ENCODE measurements around the gene KLHDC10.

DNA sequence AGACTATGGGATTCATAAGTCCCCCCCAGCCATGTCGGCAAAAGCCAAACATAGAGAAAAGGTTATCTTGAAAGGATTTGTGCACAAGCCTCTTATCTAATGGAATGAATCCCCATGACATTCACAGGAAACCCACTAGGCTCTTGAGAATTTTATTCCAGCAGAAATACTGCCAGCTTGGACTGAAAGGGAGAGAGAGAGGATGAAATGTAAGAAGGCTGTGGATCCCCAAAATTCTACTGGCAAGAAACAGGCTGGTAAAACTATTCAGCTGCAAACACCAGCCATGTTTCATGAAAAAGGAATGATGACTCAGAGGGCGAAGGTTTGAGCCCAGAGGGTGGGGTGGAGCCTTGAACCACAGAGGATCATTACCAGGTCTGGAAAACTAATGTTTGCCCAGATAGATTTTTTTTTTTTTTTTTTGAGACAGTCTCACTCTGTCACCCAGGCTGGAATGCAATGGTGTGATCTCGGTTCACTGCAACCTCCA is 41.8 kb upstream of the NRF1 start:
- RRBS, 2 experiments = no CpG with 5 or more reads among the region's 3 CpGs

DNA sequence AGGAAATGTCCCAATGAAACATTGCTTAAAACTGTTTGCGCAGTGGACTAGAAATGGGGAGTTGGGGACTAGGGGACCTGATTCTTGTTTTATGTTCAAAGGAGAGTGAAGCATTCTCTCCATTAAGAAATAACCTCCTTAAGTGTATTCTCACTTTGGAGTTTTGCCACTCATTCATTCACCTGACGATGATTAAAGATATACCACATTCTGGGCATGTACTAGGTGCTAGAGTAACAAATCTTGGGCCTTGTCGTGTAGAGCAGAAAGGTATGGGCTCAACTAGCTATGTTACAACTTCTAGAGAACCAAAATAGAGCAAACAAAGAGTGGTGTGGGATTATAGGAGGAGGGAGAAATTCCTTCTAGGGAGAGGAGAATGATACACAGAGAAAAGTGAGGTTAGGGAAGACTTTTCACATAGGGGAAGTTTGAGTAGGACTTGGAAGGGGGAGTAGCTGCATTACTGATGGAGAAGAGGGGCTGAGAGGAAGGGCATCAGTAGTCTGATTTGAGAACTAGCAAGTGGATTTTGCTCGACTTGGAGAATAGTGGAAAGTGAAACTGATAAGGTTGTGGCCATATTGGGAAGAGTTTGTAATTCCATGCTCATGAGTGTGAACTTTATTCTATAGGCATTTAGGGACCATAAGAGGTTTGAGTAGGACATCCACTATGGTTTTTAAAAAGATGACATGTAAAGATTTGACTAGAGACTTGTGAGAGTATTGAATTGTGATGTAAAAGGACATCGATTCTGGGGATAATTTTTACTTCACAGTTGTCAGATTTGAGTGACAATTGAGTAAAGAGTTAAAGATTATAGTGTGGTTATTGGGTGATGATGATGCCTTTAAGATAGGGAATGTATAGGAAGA is 6.1 kb downstream of the NRF1 start:
- RRBS, 2 experiments = no CpG with 5 or more reads among the region's 5 CpGs

- RRBS, 2 experiments = no CpG with 5 or more reads among the region's 4 CpGs
Observed at GRCh38 chr7:129865030-129865880, 87.5 kb downstream of the UBE2H start.

DNA sequence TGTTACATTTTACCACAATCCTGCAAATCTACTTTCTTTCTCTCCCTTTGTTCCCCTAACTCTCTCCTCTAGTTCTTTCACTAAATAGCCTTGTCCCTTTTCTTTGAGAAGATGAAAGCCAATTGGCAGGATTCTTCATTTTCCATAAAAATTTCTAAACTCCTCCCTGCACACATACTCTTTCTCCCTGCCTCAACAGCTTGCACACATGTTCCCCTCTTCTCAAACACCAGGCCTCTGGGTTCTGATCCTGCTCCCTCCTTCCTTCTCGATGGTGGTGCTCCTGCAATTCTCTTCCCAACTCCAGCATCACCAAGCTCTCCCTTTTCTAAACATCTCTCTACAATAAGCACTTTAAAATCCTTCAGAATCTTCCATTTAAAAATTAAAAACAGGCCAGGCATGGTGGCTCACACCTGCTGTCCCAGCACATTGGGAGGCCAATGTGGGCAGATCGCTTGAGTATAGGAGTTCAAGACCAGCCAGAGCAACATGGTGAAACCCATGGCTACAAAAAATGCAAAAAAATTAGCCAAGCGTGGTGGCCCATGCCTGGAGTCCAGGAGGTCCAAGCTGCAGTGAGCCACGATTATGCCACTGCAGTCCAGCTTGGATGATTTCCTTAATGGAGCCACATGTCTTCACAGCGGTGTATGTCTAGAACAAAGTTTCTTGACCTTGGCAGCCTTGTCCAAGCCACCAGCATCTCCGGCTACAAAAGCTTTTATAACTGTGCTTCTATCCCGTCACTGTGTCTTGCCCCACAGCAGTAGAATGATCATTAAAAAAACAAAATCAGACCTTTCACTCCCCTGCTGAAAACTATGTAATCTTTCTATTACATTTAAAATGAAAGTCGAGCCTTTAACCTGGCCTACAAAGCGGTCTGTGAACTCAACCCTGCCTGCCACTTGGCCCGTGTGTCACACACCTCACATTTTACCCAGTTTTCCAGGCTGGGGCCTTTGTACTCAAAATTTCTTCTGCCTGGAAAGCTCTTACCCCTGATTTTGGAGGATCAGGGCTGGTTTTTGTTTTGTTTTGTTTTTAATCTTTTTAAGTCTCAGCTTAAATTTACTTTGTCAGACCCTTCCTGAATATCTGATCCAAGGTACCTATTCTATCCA is 82.5 kb downstream of the UBE2H start:
- RRBS, 2 experiments = no CpG with 5 or more reads among the region's 10 CpGs

GRCh38 chr7:129950965-129951879 is 1.5 kb downstream of the UBE2H start:
- RRBS, 2 experiments = 0 to 1% methylated on average over 1 of the region's 6 CpGs

DNA sequence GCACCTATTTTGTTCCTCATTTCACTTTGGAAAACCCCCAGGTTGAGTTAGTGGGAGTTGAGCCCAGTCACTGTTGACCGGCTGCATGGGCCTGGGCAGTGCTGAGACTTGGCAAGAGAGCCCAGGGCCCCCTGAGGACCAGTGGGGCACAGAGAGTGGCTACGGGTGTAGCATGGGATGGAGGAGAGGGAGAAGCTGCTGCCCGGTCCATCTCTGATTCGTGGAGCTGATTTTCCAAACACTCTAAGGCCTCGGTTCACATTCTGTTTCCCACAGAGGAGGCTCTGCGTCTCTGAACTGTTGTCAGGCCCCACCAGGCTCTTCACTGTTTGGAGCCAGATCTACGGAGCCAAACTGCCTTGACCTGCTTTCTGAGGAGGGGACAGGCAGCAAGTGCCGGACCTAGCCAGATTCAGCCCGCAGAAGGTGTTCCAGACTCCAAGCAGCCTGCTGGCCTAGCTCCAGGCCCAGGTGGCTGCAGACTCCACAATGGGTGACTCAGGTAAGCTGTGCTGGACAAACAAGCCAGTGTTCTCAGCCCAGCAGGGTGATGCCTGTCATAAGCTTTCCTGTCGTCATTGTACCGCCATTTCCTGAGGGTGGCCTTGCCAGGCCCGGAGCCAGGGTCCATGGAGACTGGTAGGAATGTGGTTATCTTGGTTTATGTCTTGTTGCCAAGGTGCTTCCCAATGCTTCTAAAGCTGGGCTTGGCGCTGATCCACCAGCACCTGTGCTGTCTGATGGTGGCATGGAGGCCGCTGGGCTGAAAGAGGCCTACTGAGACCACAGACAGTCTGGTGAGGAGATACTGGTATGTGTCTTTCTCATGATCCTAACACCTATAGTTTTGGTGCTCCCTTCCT is 42.3 kb downstream of the ZC3HC1 start:
- RRBS, 2 experiments = no CpG with 5 or more reads among the region's 14 CpGs

DNA sequence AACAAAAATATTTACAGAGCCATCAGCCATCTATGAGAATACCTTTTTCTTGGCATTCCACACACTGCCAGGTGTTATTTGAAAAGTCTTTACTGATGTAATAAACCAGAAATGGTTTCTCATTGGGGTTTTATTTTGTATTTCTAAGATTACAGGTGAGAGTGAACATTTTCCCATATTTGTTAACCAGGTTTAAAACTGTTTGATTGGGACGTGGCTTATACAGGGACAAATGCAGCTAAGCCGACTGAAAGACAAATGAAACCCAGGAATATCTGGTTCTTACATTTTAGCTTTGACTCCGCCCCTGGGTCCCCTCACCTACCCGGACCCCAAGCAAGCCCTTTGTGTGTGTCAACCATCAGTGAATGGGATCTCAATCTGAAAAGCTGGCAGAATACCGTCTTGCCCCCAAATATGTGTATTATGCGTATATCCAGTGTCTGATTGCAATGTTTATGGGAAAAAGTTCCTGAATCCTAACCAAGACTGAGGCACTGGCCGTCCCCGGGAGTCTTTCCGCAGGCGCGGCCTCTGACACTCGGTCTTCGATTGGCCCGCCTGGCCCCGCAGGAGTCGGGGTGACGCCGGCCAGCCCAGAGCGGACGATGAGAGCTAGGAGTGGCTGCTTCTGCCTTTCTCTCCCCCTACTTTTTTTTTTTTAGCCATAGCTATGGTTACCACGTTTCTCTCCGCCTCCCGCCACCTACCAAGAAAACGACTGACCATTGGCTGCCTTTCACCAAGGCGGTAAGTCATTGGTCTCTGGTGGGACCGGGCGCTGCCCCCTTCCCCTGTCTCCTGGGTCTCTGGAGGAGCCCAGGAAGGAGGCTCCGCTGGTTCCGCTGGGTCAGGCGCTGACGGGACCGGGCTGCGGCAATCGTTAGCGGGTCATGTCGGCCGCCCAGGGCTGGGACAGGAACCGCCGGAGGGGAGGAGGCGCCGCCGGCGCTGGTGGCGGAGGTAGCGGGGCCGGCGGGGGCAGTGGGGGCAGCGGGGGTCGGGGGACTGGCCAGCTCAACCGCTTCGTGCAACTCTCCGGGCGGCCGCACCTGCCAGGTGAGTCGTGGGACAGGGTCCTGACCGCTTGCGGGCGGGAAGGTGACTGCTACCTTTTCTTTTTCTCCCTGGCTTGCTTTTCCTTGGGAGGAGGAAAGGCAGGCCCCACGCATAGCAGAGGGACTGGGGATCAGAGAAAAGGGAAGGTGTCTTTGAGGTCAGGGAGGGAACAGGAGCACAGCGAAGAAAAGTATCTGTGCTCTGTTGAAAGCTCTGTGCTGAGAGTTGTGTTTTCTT is at the start of gene KLHDC10:
Gene KLHDC10 (plus strand): TSS at position 784 of the 1,296 bp plus-strand sequence.
- RRBS, 2 experiments = 2% methylated on average over 31 of the region's 60 CpGs

DNA sequence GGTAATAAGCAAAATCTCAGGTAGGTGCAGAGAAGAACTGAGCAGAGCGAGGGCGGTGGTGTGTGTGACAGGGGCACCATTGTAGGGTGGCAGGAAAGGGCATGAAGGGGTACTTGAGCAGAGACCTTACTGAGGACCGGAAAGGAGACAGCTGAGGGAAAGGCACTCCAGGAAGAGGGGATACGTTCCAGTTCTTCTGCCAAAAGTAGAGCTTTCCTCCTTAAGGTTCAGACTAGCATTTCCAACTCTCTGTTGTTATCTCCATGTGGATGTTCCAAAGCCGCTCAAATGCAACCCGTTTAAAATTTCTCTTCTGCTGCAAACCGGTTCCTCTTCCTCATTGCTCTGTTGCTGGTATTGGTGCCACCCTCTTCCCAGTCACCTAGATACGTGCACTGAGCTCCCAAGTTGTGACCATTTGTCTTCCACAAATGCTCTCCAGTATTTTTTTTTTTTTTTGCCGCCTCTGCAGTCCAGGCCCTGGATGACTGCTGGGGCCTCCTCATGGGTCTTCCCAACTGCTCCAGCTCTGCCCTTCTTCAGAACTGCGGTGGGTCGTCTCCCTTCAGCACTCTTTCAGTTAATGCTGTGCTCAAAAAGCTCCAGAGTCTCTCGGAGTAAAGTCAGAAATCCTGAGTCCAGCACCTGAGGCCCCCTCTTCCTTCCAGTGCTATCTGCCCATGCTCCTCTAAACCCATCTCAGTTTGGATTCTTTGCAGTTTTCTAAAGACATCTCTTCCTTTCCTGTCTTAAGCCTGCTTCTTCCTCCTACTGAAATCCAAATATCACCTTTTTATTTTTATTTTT is 47.4 kb downstream of the TMEM209 start:
- RRBS, 2 experiments = no CpG with 5 or more reads among the region's 12 CpGs

DNA sequence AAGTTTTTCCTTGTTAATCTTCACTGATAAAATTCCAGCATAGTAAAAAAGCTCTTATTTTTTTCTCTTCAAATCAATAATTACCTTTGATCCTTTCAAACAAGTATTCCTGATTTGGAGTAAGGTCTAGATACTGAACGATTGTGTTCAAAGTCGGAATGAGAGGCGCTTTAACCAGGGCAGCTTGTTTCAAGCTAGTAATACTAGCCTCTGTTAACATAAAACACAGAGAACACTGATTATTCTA is 27.0 kb downstream of the TMEM209 start:
- RRBS, 2 experiments = no CpG with 5 or more reads among the region's 3 CpGs

DNA sequence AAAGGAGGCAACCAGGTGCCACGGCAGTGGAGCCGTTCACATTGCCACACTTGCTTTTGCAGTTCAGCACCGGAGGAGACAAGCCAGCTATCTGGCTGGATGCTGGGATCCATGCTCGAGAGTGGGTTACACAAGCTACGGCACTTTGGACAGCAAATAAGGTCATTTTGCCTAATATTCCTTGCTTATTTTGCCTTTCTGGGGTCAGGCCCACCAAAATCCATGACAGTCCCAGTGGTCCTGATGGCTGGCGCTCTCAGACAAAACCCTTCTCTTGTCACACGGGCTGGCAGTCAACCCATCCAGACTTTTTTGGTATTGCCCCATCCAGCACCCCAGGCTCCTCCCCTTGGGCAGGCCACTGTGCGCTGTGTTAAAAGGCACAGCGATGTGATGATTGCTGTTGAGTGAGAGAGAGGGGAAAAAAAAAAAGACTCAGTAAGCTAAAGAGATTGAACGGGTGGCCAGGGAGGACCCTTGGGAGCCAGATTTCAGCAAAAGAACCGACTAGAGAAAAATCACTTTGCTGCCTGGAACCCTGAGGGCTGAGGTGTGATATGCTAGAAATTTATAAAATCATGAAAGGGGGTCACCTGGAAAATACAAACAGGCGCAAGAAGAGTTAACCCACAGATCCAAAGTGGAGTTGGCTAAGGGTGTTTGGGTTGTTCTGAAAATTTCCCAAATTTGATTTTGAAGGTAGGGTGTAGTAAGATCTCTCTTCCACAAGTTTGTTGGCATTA is 8.6 kb downstream of the CPA2 start:
- RRBS, 2 experiments = no CpG with 5 or more reads among the region's 12 CpGs

DNA sequence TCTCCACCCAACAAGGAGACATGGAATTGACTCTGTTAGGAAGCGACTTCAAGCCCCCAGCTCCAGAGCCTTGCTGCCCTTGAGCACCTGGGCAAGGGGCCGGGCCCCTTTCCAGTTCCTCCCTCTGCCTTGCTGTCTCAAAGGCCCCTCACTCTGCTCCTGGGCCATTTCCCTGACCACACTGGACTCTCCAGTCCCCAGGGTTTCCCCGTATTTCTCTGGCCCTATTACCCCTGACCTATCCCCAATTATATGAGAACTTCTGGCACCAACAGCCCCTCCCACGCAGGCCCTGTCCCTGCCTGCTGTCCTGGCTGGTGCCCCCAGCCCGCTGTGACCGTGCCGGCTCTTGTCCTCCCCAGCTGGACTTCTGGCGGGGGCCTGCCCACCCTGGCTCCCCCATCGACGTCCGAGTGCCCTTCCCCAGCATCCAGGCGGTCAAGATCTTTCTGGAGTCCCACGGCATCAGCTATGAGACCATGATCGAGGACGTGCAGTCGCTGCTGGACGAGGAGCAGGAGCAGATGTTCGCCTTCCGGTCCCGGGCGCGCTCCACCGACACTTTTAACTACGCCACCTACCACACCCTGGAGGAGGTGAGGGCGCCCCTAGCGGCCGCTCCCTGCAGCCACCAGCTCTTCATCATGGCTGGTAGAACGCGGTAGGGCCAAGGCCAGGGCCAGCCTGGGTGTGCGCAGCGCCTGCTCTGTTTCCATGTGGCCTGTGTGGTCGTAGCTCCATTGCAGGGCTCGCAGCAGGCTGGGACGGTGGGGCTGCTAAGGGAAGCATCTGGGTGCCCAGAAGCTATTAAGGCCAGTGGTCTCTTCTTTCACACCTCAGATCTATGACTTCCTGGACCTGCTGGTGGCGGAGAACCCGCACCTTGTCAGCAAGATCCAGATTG is 1.2 kb downstream of the CPA1 start:
- RRBS, 2 experiments = no CpG with 5 or more reads among the region's 36 CpGs

- RRBS, 2 experiments = no CpG with 5 or more reads among the region's 11 CpGs
Observed at GRCh38 chr7:130493406-130493877, 1.6 kb downstream of the MEST start.

GRCh38 chr7:130516931-130517393 is 25.1 kb downstream of the MEST start:
- RRBS, 2 experiments = no CpG with 5 or more reads among the region's 2 CpGs

DNA sequence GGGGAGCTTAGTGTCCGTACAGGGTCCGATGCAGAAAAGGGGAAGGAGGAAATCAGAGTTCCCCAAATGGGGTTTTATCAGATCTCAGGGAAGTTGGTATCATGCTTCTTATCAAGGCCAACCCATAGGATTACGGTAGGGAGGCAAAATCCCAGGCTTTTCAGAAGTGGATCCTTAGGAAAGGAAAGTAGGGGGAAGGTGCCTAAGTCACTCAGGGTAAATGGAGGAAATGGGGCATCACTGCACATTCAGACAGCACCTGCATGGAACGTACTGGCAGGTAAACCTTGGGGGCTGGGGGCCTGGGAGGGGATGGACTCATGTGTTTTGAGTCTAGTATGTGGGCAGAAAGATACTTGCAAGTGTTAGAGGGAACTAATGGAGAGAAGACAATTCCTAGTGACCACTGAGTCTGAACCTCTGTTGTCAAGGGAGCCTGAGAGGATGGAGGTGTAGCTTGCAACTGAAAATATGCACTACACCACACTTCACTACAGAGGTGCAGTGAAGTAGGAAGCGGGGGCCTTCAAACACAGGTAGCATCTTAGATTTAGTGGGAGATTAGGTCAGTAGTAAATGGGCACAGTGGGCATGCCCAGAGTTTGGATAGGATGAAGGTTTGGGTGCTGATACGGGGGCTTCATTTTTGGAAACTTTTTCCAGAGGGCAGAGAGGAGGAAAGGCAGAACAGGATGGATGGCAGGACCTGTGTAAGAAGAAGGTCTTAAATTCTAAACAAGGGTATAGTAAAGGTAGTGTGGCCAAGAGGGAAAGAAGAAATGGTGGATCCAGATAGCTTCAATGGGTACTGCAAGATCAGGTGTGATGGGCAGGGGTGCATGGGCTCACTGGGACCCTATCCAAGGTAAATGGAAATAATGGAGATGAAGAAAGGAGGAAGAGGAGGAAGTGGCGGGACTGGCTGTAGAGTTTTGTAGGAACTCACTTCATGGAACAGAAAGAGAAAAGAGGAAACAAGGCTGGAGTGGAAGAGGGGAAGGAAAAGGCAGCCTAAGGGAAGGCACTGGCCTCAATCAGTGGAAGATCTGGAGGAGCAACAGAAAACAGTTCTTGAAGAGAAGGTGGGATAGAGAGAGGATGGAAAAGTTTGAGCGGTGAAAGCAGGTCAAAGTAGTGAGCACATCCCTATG is 46.9 kb downstream of the MEST start:
- RRBS, 2 experiments = no CpG with 5 or more reads among the region's 8 CpGs

GRCh38 chr7:130868079-130868741 is 134.2 kb upstream of the KLF14 start:
- RRBS, 2 experiments = no CpG with 5 or more reads among the region's 8 CpGs

DNA sequence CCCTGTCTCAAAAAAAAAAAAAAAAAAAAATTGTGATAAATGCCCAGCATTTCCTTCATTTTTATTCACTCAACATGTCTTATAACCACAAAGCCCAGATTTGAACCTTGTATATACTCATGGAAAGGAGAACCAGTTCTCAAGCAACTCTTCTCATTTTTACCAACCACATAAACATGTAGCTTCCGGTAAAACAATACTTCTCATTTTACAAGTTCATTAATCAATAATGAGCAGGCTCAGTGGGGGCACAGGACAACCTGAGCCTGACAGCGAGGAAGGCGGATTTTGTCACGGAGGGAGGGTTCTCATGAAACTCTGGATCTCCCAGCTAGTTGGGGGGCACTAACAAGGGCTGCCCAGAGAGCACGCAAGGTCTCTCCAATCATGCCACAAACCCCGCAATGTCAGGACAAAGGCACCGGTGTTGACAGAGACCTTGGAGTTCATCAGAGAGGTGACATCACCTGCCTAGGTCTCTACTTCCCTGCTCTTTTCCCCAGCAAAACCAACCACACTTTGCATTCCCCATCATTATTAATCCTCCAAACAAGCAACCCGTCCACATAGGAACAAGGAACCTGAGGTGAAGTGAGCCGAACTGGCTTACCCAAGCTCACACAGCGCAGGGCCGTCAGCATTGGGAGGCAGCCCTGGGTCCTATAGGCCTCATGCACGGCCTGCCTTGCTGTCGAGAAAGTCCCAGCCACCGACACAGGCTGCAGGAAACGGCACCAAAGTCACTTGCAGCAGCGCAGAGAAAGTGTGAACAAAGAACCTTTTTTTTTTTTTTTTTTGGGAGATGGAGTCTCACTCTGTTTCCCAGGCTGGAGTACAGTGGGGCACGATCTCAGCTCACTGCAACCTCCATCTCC is 192.2 kb upstream of the KLF14 start:
- RRBS, 2 experiments = no CpG with 5 or more reads among the region's 17 CpGs

GRCh38 chr7:130957195-130957548 is 223.2 kb upstream of the KLF14 start:
- RRBS, 2 experiments = no CpG with 5 or more reads among the region's 2 CpGs

DNA sequence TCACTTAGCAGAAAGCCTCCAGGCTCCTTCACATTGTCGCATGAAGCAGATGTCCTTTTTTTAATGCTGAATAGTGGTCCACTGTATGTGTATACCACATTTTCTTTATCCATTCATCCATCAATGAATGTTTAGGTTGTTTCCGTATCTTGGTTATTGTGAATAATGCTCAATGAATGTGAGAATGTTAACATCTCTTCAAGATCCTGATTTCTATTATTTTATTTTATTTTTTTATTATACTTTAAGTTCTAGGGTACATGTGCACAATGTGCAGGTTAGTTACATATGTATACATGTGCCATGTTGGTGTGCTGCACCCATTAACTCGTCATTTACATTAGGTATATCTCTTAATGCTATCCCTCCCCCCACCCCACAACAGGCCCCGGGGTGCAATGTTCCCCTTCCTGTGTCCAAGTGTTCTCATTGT is 238.4 kb upstream of the KLF14 start:
- RRBS, 2 experiments = no CpG with 5 or more reads among the region's 4 CpGs

DNA sequence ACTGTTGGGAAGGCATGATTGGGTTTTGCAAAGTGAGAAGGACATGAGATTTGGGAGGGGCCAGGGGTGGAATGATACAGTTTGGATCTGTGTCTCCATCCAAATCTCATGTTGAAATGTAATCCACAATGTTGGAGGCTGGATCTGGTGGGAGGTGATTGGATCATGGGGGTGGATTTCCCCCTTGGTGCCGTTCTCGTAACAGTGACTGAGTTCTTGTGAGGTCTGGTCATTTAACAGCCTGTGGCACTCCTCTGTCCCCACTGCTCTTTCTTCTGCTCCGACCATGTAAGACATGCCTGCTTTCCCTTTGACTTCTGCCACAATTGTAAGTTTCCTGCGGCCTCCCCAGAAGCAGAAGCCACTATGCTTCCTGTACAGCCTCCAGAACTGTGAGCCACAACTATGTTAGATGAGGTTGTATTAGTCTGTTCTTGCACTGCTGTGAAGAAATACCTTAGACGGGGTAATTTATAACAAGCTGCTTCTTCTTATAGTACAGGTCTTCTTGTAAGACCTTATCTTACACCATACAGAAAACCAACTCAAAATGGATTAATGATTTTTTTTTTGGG is 241.7 kb upstream of the KLF14 start:
- RRBS, 2 experiments = no CpG with 5 or more reads among the region's 5 CpGs

GRCh38 chr7:131011258-131011830 is 277.3 kb upstream of the KLF14 start:
- RRBS, 2 experiments = no CpG with 5 or more reads among the region's 5 CpGs